Suprapubic skin (tissue), 4 donors: ENCODE results near the gene BTNL9.

DNA sequence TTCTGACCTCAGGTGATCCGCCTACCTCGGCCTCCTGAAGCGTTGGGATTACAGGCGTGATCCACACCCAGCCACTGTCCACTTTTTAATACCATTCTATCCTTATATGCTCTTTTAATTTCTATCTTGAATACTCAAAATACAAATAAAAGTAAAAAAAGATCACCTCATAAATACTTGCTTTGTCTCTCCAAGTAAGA lies 41.6 kb downstream of the RNF130 start:
- PRO-cap: no peak
- RAMPAGE, long total RNA, 4 experiments: no peak in any of the 4 experiments

GRCh38 chr5:180081480-180081933 lies 9.9 kb upstream of the RNF130 start:
- PRO-cap: no peak
- RAMPAGE, long total RNA, 4 experiments: no peak in any of the 4 experiments

- PRO-cap: no peak
- RAMPAGE, long total RNA, 4 experiments: no peak in any of the 4 experiments
Measured at GRCh38 chr5:180083015-180083846, 11.7 kb upstream of the RNF130 start.

DNA sequence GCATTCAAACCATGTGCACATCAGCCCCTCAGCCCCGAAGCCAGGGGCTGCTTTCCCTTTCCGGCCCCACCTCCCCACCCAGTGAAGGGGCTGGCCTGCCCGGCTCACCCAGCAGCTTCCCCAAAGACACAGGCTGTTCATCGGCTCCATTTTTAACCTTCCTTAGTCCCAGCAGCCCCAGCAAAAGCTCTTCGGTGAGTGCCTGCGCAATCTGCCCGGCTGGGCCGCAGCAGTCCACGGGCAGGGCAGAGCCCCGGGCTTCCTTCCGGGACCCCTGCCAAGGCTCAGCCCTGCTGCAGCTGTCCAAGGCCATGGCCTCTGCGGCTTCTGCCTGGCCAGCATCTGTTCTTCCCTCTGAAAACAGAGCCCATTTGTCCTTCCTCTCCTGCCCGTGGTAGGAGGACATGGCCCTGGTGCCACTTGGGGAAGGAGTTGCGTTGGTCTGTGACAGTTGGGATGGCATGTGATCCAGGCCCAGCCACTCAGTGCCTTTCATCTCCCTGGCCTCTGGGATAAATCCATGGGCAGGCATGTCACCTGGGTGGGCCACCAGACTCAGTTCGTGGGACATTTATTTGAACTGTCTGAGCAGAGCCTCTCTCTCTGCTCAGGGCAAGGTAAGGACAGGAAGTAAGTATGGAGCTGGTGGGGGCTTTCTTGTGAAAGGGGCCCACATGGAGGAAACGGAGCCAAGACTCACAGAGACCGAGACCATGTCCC lies 31.6 kb downstream of the RASGEF1C start:
- PRO-cap: no peak
- RAMPAGE, long total RNA, 4 experiments: no peak in any of the 4 experiments

- PRO-cap: no peak
- RAMPAGE, long total RNA, 4 experiments: no peak in any of the 4 experiments
Measured at GRCh38 chr5:180247800-180248379, 38.9 kb upstream of the RASGEF1C start.

- PRO-cap: no peak
- RAMPAGE, long total RNA, 4 experiments: no peak in any of the 4 experiments
Measured at GRCh38 chr5:180689391-180689734, 40.0 kb upstream of the FLT4 start.

DNA sequence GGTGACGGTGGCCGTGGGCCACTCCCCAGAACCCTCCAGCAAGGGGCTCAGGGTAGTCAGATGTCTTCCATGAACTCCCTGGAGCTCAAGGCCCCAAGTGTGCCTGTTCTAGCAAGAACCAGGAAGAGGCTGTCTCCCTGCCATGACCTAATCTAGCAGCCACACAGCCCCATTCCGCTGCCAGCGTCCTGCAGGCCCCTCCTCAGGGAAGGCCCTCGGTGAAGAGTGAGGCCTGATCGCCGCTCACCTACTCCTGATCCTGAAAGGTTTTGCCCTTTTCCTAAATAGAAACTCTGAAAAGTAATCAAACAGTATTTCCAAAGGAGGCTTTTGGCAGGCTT lies 17.1 kb downstream of the MGAT1 start:
- PRO-cap: no peak
- RAMPAGE, long total RNA, 4 experiments: no peak in any of the 4 experiments

GRCh38 chr5:180808480-180809120 lies 6.0 kb upstream of the MGAT1 start:
- PRO-cap: no peak
- RAMPAGE, long total RNA, 4 experiments: no peak in any of the 4 experiments

DNA sequence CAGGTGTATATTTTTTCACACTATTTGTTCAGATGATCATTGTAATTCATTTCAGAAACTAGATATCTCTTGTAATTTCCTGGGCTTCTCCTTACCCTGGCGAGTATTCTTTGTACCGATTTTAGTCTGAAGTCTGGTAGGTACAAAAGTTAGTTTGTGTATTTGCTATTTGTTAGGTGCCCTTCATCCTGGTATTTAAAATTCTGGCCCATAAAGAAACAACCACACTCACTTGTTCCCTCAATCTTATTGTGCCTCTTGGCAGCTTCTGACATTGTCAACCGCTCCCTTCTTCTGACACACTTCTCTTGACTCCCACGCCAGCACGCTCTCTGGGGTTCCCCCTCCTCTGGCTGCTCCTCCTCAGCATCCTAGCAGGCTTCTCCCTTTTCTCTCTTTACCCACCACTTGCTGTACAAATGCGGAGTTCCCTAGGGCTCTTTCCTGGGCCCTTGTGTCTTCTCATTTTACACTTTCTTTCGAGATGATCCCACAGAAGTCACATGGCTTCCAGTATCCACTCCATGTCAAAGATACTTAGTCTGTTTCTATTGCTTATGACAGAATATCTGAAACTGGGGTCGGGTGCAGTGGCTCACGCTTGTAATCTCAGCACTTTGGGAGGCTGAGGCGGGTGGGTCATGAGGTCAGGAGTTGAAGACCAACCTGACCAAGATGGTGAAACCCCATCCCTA lies 11.6 kb upstream of the MGAT1 start:
- PRO-cap: no peak
- RAMPAGE, long total RNA, 4 experiments: no peak in any of the 4 experiments

DNA sequence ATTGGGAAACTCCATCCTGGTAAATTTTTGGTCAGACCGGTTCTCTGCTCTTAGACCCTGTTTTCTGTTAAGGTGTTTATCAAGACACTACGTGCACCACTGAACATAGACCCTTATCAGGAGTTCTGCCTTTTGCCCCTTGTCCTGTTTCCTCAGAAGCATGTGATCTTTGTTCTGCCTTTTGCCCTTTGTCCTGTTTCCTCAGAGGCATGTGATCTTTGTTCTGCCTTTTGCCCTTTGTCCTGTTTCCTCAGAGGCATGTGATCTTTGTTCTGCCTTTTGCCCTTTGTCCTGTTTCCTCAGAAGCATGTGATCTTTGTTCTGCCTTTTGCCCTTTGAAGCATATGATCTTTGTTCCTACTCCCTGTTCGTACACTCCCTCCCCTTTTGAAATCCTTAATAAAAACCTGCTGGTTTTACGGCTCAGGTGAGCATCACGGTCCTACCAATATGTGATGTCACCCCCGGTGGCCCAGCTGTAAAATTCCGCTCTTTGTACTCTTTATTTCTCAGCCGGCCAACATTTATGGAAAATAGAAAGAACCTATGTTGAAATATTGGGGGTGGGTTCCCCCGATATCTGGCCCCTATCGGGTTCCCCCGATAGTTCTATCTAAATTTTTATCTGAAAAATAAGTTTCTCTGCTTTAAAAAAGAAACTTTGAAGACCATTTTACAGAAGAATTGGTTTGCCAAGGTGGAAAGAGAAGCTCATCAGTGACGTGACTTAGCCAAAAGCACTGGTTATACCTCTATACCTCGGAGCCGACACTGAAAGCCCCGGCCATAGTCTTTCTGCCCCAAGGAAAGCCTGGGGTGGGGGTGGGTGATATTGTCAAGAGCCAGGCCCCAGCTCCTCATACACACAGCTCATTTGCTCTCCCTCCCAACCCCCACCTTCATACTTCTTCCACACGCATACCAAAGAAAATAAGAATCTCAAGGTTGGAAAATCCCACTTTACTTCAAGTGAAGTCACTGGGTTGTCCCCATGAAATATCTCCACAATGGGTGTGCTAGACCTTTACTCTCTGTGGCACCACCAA lies 26.7 kb upstream of the MGAT1 start:
- PRO-cap: no peak
- RAMPAGE, long total RNA, 4 experiments: no peak in any of the 4 experiments

GRCh38 chr5:181039780-181040837 lies at the start of gene BTNL9:
TSS of gene BTNL9 (plus strand) at chr5:181040266.
- PRO-cap: no peak
- RAMPAGE, long total RNA, 4 experiments: start-site peak on the plus strand in 2 of 4 experiments, at chr5:181040266-181040293 at its widest, 24 to 27 reads per replicate

- PRO-cap: no peak
- RAMPAGE, long total RNA, 4 experiments: no peak in any of the 4 experiments
Measured at GRCh38 chr5:181066278-181066559, 26.2 kb downstream of the BTNL9 start.

- PRO-cap: no peak
- RAMPAGE, long total RNA, 4 experiments: no peak in any of the 4 experiments
Measured at GRCh38 chr5:181100331-181100985, 30.5 kb downstream of the OR2V1 start.

- PRO-cap: unidirectional peak, minus-strand start at chr5:181174132
- RAMPAGE, long total RNA, 4 experiments: no peak in any of the 4 experiments
Measured at GRCh38 chr5:181174014-181174419, 26.6 kb downstream of the OR2V2 start.

DNA sequence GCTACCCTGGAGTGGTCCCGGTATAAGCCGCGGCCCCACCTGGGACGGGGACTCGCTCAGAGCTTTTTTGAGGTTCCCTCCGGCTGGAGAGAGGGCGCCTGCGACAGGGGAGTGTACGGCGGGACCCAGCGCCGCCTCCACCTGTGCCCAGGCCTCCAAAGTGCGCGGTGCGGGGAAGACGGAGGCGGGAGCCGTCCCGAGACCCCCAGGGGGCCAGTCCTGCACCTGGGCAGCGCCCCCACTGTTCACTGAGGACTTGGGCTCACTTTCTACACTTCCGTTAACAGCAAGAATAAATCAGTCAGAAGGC lies 14.3 kb downstream of the TRIM7 start:
- PRO-cap: no peak
- RAMPAGE, long total RNA, 4 experiments: no peak in any of the 4 experiments

- PRO-cap: no peak
- RAMPAGE, long total RNA, 4 experiments: no peak in any of the 4 experiments
Measured at GRCh38 chr5:181216188-181216616, 6.9 kb upstream of the TRIM41 start.

- PRO-cap: no peak
- RAMPAGE, long total RNA, 4 experiments: no peak in any of the 4 experiments
Measured at GRCh38 chr5:181280880-181282097, 20.3 kb upstream of the TRIM52 start.